Epithelial cell of alveolus of lung (primary cell): ENCODE results near the gene LGR5.

- RAMPAGE, long total RNA = no peak
- RRBS = no CpG with 5 or more reads among the region's 8 CpGs
These were observed 47.2 kb downstream of the PTPRB start for GRCh38 chr12:70589959-70590403.

- RAMPAGE, long total RNA = no peak
- RRBS = no CpG with 5 or more reads among the region's 10 CpGs
These were observed 8.6 kb upstream of the PTPRB start for GRCh38 chr12:70645585-70646428.

DNA sequence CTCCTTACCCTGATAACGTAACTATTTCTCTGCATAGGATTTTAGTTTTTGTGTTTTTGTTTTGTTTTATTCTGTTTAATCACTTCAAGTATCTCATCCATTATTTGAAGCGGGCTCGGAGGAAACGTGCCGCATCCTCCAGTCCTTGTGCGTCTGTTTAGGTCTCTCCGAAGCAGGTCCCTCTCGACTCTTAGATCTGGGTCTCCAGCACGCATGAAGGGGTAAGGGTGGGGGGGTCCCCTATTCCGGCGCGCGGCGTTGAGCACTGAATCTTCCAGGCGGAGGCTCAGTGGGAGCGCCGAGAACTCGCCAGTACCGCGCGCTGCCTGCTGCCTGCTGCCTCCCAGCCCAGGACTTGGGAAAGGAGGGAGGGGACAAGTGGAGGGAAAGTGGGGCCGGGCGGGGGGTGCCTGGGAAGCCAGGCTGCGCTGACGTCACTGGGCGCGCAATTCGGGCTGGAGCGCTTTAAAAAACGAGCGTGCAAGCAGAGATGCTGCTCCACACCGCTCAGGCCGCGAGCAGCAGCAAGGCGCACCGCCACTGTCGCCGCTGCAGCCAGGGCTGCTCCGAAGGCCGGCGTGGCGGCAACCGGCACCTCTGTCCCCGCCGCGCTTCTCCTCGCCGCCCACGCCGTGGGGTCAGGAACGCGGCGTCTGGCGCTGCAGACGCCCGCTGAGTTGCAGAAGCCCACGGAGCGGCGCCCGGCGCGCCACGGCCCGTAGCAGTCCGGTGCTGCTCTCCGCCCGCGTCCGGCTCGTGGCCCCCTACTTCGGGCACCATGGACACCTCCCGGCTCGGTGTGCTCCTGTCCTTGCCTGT lies at the start of gene LGR5:
LGR5 (plus strand) TSS at position 496 of the 819 bp plus-strand sequence.
- RAMPAGE, long total RNA = no peak
- RRBS = 3% methylated on average over 2 of the region's 73 CpGs

DNA sequence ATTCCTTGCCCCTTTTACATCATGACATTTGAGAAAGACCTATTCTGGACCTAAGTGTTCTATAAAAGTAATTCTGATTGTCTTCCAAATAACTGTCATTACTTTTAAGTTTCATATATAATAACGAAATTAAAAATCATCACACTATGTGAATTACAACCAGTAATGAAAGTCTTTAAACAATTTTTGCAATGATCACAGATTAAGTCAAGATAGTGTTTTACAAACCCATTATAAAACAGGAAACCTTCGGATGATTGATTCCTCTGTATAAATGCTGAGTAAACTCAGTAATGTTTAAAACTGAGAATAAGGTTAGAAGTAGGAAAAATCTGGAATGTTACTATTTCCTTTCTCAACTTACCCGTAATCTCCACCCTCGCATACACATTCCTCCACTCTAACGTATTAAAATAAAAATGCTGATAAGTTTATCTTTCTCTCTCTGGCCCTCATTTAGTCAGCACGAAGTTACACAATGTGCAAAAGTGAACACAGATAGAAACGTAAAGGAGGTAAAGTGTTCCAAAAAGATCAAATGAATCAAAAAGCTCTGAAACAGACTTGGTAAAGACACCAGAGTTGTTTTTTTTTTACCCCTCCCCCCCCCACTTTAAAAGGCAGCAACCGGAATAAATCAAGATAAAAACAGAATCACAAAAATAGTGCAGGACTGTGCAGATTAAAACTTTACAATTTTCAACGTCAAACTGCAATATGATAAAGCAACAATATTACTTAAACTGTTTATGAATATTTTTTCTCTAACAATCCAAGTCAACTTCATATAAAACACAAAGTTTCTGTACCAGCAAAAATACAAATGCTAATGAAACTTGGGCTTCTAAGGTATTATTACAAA lies 1.5 kb downstream of the ZFC3H1 start:
- RAMPAGE, long total RNA = no peak
- RRBS = no CpG with 5 or more reads among the region's 9 CpGs

- RAMPAGE, long total RNA = no peak
- RRBS = no CpG with 5 or more reads among the region's 5 CpGs
These were observed 5.7 kb downstream of the TMEM19 start for GRCh38 chr12:71691465-71692104.

GRCh38 chr12:71731897-71732326 lies 22.8 kb upstream of the RAB21 start:
- RAMPAGE, long total RNA = no peak
- RRBS = no CpG with 5 or more reads among the region's 12 CpGs

GRCh38 chr12:71755019-71755968 lies 631 bp downstream of the RAB21 start:
- RAMPAGE, long total RNA = no peak
- RRBS = 1% methylated on average over 13 of the region's 68 CpGs

DNA sequence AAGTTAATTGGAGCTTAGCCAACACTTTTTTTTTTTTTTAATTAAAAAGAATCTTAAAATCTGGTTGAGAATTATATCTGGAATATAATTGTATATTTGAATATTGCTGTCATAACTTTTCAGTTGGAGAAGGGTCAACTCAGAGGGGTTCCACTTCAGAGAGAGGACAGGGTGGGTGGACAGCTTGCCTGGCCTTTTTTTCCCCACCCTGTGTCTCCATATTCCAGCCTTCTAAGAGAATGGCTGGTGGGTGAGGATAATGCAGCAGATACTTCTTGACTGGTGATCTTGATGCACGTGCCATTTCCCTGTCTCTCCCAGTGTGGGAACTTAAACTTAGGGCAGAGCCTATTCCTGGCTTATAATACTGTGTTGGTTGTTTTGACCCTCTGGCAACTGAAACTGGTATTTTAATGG lies 15.3 kb downstream of the RAB21 start:
- RAMPAGE, long total RNA = no peak
- RRBS = no CpG with 5 or more reads among the region's 1 CpG

- RAMPAGE, long total RNA = no peak
- RRBS = no CpG with 5 or more reads among the region's 10 CpGs
These were observed 8.9 kb downstream of the TPH2 start for GRCh38 chr12:71947351-71948194.

- RAMPAGE, long total RNA = no peak
- RRBS = 2% methylated on average over 20 of the region's 47 CpGs
These were observed 1.2 kb downstream of the TRHDE start for GRCh38 chr12:72273282-72273895.

GRCh38 chr12:72273896-72274369 lies 1.8 kb downstream of the TRHDE start:
- RAMPAGE, long total RNA = no peak
- RRBS = 3% methylated on average over 5 of the region's 18 CpGs

GRCh38 chr12:74540012-74540795 lies 2.6 kb downstream of the ATXN7L3B start:
- RAMPAGE, long total RNA = no peak
- RRBS = no CpG with 5 or more reads among the region's 3 CpGs

GRCh38 chr12:75048107-75048606 lies 161.5 kb downstream of the KCNC2 start:
- RAMPAGE, long total RNA = no peak
- RRBS = no CpG with 5 or more reads among the region's 9 CpGs

DNA sequence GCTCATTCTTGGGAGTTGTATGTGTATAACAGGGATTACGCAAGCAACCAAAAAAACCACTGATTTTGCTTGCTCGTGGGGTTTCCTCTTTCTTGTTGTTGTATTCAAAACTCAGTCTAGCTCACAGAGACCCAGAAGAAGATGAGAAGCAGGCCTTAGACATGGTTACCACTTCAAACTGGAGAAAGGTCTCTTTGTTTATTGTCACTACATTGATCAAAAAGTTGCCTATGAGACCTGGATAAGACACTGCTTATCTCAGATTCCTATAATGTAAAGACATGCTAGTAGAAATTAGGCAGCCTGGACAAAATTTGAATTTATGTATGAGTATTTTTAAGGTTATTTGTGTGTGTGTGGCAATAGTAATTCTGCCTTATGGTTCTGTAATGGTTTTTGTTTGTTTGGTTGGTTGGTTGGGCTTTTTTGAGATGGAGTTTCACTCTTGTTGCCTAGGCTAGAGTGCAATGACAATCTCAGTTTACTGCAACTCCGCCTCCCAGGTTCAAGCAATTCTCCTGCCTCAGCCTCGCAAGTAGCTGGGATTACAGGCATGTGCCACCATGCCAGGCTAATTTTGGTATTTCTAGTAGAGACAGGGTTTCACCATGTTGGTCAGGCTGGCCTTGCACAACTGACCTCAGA lies 1.9 kb upstream of the GLIPR1 start:
- RAMPAGE, long total RNA = no peak
- RRBS = no CpG with 5 or more reads among the region's 4 CpGs

DNA sequence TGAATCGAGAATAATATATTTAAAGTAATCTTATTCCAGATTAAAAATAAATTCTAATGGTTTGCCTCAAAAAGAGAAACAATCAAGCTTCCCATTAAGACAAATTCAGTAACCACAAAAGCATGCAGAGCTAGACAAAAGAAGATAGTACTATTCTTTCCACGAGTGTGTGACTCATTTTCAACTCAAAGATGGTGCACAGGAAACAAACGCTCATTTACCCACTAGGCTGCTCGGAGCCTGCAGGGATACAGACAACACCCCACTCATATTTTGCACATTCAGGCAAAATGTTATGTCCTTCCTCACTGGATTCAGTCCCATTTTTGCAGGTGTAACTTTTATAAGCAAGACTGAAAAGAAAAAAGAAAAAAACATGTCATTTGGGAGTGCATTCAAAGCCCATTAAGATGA lies 147.4 kb upstream of the KRR1 start:
- RAMPAGE, long total RNA = no peak
- RRBS = no CpG with 5 or more reads among the region's 4 CpGs

DNA sequence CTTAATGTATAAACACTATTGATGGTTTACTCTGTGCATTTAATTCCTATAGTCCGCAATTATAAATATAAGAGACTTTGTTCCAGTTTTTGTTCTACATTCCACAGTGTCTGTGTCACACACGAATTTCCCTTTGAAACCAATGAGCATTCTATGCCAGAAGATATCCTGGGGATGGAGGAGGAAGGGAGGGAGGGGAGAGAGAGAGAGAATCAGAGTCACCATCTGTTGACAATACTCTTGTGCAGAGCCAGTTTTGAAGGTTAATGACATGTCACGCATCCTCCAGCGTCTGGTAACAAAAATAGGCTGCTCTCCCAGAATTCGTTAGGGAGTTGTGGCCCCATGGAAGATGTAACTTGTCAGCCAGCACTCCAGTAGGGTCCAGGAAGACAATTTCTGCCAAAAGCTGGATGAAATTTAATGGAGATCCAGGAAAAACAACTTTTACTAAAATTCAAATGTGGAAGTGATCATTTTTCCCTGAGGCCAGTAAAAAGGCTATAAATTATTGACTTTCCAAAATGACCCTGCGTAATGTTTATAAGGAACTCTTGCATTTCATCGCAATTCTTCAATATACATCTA lies 213.6 kb upstream of the KRR1 start:
- RAMPAGE, long total RNA = no peak
- RRBS = no CpG with 5 or more reads among the region's 7 CpGs

- RAMPAGE, long total RNA = no peak
- RRBS = no CpG with 5 or more reads among the region's 1 CpG
These were observed 55.9 kb downstream of the NAP1L1 start for GRCh38 chr12:76028489-76028994.

- RAMPAGE, long total RNA = no peak
- RRBS = no CpG with 5 or more reads among the region's 13 CpGs
These were observed 47.0 kb downstream of the NAP1L1 start for GRCh38 chr12:76037105-76038216.

- RAMPAGE, long total RNA = no peak
- RRBS = no CpG with 5 or more reads among the region's 6 CpGs
These were observed 43.7 kb downstream of the NAP1L1 start for GRCh38 chr12:76040523-76041351.

- RAMPAGE, long total RNA = start-site peak on the plus strand at chr12:76259834-76259932, 21 and 171 reads in 2 replicates
- RRBS = no CpG with 5 or more reads among the region's 4 CpGs
These were observed 88.5 kb downstream of the BBS10 start for GRCh38 chr12:76259547-76260360.